Umbilical cord (tissue), 2 donors: Measurements from ENCODE around the genes TMEM43 and GRIP2.

DNA sequence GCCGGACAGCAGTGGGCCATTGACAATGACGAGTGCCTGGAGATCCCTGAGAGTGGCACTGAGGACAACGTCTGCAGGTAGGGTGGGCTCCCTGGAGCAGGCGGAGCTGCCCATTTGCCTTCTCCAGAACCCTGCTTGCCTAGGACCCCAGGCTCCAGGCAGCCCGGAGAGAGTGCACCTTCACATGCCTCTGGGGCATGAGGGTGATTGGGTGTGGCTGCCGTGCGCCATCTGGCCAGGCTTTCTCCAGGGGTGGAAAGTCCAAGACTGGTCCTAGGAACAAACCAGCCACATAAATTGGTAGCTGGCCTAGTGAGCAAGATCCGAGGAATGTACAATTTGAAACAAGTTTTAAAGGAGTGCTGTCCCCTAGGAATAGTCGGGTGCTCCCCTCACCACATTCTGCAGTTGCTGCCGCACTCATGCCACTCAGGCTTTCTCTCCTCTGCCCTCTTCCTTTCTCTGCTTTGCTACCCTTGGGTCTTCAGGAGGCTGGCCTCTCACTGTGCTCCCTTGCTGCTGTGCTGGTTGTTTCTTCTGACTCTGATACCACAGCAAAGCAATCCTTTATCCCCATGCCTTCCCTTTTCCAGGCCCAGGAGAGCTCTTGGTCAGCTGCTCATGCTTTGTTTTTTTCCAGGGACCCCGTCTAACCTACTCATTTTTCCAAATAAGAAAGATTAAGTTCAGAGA is 59.3 kb downstream of the FBLN2 start:
- RAMPAGE, long total RNA = no peak

GRCh38 chr3:14046878-14047412 is 77.7 kb downstream of the CHCHD4 start:
- RAMPAGE, long total RNA = no peak

DNA sequence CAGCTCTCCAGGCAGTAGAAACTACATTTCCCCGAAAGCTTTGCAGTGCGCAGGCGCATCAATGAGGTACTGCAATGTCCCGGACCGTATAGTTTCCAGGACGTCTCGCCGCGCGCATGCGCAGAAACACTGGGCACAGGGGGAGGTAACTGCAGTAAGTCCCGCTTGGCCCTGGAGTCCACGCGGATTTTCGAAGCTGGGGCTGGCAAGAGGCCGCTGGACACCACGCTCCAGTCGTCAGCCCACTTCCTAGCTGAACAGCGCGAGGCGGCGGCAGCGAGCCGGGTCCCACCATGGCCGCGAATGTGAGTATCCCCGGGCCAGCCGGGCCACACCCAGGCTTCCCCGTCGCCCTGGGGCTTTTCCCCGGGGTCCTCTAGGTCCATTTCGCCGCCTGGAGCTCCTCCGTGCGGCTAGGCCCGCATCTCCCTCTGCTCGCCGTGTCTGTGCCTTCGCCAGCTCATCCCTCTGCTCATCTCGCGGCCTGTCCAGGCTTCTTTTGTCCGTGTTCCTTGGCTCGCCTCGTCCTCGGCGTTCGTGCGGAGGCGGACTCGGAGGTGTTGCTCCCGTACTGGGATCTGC is at the start of gene TMEM43:
TMEM43 (plus strand) TSS at position 152 of the 582 bp plus-strand sequence.
- RAMPAGE, long total RNA = start-site peak on the plus strand centred at position 167 of the sequence, 92 bp wide, 193 and 239 reads in 2 replicates

- RAMPAGE, long total RNA = no peak
Measured at GRCh38 chr3:14133052-14133617, 8.3 kb downstream of the TMEM43 start.

GRCh38 chr3:14252683-14253342 is 74.2 kb downstream of the LSM3 start:
- RAMPAGE, long total RNA = no peak

- RAMPAGE, long total RNA = no peak
Measured at GRCh38 chr3:14336045-14336715, 66.2 kb upstream of the SLC6A6 start.

- RAMPAGE, long total RNA = no peak
Measured at GRCh38 chr3:14379866-14380105, 22.6 kb upstream of the SLC6A6 start.

DNA sequence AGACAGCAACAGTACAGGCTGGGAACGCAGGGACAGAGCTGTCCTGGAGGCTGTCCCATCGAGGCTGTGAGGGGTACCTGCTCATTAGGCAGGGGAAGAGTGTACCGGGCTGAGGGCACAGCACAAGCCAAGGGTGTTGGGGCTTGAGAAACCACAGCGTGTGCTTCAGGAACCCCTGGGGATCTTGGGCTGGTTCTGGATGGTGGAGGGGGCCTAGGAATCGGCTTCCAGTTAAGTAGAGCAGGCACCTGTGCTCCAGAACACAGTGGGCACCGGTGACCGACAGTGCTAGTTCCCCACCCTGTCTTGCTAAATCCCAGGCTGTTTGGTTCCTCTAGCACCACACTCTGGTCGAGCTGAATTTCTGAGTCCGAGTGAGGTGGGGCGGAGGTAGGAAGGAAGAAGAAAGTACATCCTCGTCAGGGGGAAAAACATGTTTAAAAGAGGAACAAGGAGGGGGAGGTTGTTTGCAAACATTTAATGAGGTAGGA is 29.1 kb downstream of the SLC6A6 start:
- RAMPAGE, long total RNA = no peak

DNA sequence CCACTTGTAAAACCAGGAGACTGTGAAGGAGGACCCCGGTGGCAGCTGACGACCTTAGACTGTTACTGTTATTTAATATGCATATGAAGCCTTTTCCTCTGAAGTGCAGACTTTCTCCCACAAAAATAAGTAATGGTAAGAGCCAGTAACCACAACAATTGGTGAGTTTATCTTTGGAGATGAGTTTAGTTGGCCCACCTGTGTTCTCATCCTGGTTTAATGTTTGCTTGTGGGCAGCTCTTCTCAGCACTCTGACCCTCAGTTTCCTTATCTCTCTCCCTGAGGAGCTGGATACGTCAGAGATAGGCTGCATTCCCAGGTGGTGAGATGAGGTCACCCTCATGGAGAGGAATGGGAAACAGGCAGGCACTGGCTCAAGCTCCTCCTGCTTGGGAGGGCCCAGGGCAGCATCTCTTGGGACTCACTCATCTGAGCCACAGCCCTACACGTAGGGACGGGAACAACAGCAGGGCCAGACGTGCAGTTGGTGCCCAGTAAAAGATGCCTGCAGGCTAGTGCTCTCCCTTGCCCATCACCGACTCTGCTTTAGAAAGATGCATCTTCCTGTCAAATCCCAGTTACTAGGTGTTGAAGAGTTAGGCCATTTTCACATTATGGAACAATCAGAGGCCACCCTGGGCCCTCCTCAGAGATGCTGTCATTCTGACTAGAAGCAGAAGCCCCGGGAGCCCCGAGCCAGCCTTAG is 59.9 kb downstream of the GRIP2 start:
- RAMPAGE, long total RNA = no peak

DNA sequence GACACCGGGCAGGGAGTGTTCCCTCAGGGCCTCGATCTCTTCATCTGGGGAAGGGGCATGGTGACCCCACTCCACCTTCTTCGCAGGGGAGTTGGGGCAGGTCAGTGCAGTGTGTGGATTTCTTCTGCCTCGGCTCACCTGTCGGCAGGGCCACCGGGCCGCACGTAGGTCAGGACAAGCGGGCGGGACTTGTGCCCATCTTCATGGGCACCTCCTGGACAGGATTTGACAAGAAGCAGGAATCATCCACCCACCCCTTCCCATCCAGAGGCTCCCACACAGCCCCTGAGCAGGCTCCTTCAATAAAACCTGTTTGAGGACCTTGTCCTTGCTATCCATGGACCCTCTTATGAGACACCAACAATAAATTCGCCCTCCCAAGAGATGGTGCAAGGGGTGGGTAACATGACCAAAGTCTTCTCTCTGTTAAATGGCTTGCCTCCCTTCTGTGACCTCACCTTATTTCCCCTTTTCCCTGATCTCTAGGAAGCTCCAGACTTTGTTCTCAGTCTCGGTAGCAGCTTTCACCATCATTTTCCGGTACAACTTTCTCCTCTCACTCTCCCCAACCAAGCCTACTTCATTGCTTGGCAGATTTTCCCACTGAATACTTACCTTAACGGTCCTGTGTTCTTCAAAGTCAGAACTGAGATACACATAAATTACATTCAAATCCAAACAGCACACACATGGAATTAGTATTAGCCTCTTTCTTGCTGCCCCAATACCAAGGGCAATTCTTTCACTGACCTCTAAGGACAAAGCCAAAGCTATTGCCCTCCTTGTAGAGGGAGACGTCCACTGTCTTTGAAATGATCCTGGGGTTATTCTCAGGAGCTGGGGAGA is 17.1 kb downstream of the GRIP2 start:
- RAMPAGE, long total RNA = no peak

DNA sequence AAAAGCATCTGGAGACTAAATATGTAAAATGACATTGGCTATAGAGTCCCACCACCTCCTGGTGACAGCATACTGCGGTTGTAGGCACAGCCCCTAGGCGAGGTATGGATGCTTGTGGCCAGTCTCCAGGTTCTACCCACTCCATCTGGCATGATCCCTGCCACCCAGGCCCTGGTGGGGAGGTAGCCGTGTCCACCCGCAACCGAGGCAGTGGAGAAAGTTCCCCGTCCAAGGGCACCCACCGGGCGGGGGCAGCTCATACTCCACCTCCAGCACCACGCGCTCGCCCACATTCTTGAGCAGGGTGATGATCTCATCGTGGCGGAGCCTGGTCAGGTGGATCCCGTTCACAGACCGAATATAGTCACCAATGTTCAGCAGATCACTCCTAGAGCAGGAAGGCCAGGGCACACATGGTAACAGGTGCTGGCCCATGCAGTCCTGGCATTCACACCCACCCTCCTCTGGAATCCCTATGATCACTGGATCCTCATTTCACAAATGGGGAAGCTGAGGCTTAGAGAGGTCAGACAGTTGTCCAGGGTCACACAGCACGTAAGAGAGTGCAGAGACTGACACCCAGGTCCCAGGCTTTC is 15.9 kb downstream of the GRIP2 start:
- RAMPAGE, long total RNA = no peak

DNA sequence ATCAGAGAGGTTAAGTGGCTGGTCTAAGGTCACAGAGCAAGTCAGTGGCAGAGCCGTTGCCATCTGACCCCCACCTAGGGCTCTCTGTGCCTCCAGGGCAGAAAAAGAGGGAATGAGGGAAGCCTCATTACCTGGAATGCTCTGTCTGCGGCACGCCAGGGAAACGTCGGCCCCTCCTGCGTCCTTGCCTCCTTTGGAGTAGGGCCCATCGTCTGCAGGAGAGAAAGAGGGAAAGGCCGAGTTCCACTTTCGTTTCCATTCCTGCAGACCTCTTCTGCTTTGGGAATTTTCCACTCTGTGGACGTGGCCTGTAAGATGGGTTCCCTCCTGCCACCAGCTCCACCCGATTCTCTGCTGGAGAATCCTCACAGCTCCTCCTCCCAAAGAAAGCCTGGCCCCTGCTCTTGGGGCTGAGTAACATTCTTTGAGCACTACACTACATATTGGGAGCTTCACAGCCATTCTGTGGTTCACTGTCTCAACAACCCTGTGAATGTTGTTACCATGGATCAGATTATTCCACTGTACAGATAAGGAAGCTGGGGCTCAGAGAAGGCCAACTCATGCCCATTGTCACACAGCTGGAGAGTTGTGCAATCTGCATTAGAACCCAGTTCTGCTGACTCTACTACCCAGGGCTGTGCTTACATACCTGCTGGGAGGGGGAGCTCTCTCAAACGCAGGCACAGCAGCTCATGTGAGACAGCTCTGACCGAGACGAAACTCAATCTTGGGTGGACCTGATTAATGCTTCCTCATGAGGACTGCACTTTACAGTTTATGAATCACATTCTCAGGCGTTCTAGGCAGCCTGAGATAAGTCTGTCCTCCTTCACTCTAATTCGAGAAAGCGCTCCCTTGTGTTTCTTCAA is 14.2 kb downstream of the GRIP2 start:
- RAMPAGE, long total RNA = no peak

DNA sequence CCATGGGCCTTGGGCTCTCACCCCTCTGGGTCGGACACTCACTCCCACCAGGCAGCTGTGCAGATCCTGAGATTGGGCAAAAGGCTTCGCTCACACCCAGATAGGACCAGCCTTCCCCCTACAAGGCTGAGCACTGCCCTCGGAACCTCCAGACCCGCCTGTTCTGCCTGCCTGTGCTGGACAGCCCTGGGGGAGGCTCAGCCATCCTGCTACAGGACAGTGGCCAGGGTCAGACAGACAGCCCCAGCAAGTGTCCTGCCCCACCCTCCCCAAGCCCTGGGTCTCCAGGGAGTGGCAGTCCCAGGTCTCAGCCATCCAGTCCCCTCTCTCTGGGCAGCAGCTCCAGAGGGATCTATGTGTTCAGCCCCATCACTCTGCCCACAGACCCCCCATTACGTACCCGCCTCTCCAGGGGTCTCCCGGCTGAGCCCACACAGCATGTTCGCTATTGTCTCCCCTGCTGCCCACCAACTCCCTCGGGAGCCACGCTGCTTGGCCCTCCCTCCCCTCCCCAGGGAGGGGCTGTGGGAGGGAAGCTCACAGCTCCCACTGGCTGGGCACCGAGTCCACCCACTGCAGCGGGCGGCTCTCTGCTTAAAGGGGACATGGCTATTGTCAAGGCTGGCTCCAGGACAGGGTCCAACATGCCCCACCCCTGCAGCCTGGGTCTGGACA is at the start of gene GRIP2:
GRIP2 (minus strand) TSS at position 474 of the 675 bp plus-strand sequence.
- RAMPAGE, long total RNA = no peak

- RAMPAGE, long total RNA = no peak
Measured at GRCh38 chr3:14652507-14653019, 1.0 kb downstream of the CCDC174 start.

DNA sequence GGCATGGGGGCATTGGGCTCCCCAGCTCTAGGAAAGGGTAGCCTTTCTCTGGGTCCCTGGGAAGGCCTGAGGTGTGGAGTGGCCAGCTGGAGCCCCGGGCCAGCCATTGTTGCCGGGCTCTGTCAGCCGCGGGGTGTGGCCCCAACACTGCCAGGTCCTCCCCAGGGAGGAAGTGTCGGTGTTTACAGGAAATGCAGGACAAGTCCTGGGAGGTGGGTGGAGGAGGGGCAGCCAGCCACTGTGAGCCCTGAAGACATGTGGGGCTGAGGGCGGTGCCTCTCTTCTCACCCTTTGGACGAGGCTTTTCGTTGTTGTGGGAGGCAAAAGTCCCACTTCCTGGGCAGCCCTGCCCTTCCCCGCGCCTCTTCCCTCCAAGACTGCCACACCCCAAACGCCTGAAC is 29.1 kb downstream of the FGD5 start:
- RAMPAGE, long total RNA = no peak

GRCh38 chr3:14989918-14990809 is 42.8 kb downstream of the NR2C2 start:
- RAMPAGE, long total RNA = no peak

- RAMPAGE, long total RNA = no peak
Measured at GRCh38 chr3:15020707-15020949, 44.5 kb downstream of the MRPS25 start.

GRCh38 chr3:15077838-15078575 is 12.9 kb upstream of the MRPS25 start:
- RAMPAGE, long total RNA = no peak

GRCh38 chr3:15255099-15256111 is 49.4 kb downstream of the CAPN7 start:
- RAMPAGE, long total RNA = no peak

GRCh38 chr3:15260096-15261362 is 54.5 kb downstream of the CAPN7 start:
- RAMPAGE, long total RNA = no peak